Trachea (tissue), 1 donor: ENCODE measurements around a stretch of chr15.

- PRO-cap: no peak
These were observed 304.2 kb downstream of the WDR72 start for GRCh38 chr15:53455366-53455628.

GRCh38 chr15:55282093-55283265 lies 7.1 kb downstream of the RAB27A start:
- PRO-cap: no peak

- PRO-cap: unidirectional peak, minus-strand start at chr15:55372968
These were observed 35.4 kb downstream of the CCPG1 start for GRCh38 chr15:55372655-55373200.

- PRO-cap: no peak
These were observed 22.7 kb downstream of the CCPG1 start for GRCh38 chr15:55385368-55385910.

DNA sequence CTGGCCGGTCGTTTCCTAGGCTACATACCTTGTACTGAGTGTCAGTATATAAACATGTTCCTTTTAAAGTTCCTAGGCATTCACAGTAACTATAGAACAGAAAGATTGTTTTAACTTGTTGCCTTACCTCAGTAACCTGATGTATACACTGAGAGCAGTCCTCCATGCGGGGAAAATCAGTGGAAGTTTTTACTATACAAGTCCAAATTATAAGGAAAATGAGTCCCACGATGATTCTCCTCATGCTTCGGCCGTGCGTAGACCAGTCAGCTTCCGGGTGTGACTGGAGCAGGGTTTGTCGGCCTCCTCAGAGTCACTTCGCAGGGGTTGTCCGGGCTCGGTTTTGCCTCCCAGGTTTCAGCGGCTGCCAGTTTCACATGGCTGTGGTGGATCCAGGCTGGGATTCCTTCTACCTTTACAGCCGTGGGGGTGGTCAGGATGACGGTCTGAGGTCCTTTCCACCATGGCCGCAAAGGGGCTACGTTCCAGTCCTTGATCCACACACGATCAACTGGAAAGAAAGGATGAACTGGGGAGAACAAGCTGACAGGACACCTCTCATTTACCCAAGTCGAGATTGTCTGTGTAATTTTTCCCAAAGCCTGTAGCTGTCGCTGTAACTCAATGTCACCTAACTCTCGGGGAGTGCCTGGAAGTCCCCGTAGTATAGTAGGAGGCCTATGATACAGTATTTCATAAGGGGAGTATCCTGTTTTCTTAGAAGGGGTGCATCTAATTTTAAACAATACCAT lies 5.6 kb upstream of the DNAAF4 start:
- PRO-cap: no peak

DNA sequence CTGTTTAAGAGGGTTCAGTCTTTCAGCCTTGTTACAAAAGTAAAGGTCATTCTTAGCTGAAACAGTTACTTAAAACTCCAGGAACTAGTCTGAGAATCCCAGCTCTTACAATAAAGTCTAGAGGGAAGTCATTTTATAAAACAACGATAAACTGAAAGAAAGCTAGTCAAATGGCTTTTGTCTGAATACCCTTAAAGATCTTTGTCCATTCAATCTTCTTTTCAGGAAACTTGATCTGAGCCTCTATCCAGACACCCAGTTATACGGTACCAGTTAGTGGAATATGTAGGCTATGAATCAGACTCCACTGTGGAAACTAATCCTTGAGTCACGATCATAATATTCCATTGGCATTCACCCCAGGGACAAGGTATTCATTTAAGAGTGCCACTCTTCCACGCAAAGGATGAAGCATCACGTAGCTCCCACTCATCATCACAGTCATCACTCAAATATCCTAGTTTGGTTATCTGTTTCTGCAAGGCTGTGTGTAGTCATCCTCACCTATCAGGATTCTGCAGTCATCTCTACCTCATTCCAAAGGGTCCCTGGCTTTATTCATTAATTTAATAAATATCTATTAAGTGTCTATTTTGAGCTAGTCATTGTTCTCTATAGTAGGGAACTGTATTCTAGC lies 85.7 kb downstream of the NEDD4 start:
- PRO-cap: no peak

DNA sequence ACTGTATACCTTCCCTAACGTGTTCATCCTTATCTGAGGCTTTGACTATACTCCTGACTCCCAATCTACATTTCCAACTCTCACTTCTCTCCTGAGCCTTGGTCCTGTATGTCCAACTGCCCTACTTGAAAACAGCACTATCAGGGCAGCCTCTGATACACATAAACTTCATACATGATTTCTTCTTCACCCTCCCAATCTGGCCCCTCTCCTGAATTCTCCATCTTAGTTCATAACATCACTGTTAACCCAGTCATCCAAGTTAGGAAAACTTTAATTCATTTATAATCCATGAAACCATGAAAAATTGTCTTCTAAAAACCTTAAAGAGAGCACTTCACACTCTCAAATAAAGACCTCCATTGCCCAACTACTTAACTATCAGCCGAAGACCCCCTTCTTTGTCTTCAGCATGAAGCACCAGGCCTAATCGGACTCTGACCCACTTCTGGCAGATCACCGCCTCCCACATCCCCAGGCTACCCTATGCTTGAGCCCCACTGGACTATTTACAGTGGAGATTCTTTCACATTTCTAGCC lies 82.8 kb downstream of the NEDD4 start:
- PRO-cap: no peak

DNA sequence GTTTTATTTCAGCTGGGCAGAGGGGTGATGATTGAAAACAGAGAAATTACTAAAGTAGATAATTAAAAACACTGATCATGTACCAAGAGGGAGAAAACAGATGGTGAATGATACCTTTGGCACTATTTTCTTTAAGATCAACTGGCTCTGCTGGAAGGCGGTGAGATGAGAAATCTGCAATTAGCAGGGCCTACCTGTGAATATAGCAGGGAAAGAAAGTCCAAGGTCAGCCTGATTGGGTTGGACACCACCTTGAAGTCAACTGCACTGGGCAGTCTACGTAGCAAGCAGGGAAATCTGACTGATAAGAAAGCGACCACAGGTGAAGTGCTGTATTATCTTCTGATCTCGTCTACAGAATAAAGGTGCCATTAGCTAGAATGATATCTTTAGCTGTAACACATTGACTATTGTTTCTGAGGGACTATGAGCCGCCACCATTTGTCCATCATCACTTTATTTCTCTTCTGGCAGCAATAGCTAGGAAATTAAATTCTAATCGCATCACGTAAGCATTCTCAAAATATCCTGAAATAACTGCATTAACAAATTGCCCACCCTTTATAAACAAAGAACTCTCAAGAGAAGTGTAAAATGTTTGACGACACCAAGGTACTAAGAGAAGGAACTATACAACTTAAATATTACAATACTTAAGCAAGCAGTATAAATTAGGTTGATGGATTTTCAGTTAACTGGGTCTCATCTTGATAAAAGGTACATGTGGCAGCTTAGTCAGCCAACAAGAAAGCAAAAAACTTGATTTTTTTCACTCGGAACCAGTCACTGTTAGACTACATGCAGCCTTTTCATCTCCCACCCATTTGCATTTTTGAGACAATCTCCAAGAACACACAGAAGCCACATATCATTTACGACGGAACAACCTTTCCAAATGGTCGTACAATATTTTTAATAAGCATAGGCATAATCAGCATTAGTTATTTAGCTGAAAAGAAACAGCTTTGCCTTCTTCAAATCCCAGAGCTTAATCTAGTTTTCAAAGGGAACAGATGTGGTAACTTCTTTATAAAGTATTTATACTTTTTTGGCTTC lies 1.3 kb downstream of the NEDD4 start:
- PRO-cap: no peak

DNA sequence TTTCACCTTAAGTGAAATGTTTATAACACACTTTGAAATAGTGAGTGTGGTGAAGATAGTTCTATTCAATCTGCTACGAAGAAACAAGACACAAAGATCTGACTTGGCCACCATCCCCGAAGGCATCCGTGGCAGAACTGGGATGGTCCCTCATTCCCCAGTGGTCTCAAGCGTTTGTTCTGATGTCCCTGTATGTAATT lies 32.2 kb upstream of the TCF12 start:
- PRO-cap: no peak

- PRO-cap: bidirectional peak, plus-strand start at chr15:56919445, minus-strand start at chr15:56919453
These were observed 810 bp downstream of the TCF12 start for GRCh38 chr15:56919376-56919531.

GRCh38 chr15:57322084-57322474 lies 54.2 kb upstream of the CGNL1 start:
- PRO-cap: no peak

- PRO-cap: no peak
These were observed 4.5 kb downstream of the CGNL1 start for GRCh38 chr15:57380746-57381322.

DNA sequence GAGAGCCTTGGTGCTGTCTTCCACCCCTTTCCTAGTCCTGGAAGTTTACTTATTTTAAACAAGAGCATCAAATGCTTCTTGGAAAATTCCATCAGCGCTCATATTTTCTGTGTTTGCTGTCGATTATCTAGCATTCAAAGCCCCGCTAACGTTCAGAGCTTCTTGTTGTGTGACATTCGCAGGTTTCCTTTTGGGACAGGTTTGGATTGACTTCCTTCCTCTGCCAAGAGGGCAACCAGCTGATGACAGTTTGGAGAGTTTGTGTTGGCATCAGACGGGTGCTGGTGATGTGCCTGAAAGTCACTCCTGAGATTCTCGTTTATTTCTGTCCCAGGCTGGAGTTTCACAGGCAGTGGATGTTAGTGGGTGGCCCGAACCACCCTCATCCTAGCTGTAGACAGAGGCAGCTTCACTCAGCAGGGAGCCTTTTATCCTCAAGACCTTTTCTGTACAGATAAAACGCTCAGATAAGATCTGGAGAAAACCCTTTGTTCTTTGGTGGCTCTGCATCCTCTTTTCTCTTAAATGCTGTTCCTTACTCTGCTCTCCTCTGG lies 35.6 kb downstream of the CGNL1 start:
- PRO-cap: no peak

GRCh38 chr15:57510538-57511079 lies 81.1 kb upstream of the MYZAP start:
- PRO-cap: no peak

DNA sequence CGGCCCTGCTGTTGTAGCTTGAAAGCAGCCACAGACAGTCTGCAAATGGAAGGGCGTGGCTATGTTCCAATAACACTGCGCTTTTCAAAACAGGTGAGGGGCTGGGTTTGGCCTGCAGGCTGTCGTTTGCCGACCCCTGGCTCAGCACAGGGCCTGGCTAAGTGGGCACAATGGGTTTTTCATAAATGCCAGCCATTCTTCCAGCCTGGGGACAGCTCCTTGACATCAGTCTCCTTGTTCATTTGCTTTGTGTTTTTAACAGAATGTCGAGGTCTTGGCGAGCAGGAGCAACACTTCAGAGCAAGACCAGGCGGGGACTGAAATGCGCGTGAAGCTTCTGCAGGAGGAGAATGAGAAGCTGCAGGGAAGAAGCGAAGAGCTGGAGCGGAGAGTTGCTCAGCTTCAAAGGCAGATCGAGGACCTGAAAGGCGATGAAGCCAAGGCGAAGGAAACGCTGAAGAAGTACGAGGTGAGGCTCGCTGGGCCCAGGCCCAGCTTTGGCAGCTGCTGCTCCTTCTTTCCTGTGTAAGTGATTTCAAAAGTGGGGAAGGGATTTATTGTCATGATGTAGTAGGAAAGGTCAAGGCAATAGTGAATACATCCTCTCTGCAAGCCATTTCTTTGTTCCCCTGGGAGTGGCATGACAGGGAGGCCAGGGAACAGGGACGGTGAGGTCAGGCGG lies 75.0 kb upstream of the MYZAP start:
- PRO-cap: no peak

- PRO-cap: unidirectional peak, plus-strand start at chr15:57561650
These were observed 30.4 kb upstream of the MYZAP start for GRCh38 chr15:57561320-57561724.

DNA sequence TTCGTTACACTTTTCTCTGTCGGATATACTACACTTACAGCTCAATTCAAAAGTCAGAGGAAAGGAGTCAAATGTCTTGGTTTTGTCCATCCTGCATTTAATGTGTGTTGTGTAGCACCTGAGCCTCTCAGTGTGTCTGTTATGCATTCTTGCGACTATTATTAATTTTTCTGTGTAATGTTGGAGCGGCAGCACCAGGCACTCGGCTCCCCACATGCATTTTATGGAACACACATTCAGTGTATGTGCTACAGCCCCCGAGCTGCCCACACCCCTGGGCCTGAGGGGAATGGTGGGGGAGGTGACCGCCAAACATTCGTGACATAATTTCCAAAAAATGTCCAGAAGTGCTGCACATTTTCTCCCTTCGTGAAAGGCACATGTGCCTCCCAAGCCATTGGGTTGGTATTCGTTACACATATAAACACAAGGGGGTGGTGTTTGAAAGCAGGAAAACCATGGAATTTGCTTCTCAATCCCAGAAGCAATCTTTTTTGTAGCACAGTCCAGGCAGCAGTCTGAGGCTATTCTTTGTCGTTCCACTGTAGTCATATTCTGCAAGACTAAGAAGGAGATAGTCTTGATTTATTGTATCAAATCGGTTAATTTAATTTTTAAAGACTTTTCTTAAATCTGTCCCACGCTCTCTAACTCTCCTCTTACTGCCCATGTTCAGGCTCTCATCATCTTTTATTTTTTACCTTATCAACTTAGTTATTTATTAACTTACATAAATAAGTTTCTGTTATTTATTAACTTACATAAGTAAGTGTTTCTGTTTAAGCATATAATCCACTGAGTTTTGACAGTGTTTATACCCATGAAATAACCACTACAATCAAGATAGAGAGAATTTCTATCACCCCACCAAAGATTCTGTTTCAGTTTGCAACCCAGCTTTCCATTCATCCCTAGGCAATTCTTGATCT lies 39.2 kb upstream of the POLR2M start:
- PRO-cap: no peak

GRCh38 chr15:58066318-58067188 lies 1.0 kb upstream of the ALDH1A2 start:
- PRO-cap: unidirectional peak, minus-strand start at chr15:58066408

GRCh38 chr15:58139363-58139617 lies 1.1 kb downstream of the AQP9 start:
- PRO-cap: no peak

DNA sequence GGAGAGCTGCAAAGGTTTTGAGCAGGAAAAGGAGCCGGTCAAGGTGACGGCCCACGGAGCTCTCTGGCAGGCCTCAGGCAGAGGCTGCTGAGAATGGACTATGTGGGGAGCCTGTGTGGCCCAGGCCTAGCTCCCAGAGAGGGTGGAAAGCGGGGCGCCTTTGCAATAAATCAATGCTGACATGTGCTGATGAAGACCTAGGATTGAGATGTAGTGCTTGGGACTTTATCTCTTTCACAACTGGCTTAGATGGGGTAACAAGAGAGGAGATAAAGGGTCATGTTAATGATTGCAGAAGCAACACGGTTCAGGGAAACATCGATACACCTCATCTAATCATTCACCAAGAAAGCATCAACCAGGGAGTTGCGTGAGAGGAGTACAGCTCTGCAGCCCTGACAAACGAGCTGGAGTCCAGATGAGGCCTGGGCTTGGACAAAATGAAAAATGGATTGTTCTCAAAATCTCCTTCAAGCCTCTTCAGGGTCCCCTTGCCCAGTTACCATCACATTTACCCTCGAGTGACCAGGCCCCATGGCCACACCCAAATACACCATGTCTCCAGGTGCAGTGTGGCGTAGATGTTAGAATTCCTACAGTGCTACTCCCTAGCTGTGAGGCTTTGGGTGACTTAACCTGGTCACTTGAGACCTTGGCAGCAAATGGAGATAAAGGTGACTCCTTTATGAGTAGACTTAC lies 146.5 kb upstream of the LIPC start:
- PRO-cap: no peak